PFSK-1 (cell line): ENCODE measurements around a stretch of chr12.

- RRBS: no CpG with 5 or more reads among the region's 15 CpGs
Observed at GRCh38 chr12:26230559-26231158, 35.3 kb downstream of the SSPN start.

- RRBS: no CpG with 5 or more reads among the region's 1 CpG
Observed at GRCh38 chr12:26473324-26473618, 277.9 kb downstream of the SSPN start.

DNA sequence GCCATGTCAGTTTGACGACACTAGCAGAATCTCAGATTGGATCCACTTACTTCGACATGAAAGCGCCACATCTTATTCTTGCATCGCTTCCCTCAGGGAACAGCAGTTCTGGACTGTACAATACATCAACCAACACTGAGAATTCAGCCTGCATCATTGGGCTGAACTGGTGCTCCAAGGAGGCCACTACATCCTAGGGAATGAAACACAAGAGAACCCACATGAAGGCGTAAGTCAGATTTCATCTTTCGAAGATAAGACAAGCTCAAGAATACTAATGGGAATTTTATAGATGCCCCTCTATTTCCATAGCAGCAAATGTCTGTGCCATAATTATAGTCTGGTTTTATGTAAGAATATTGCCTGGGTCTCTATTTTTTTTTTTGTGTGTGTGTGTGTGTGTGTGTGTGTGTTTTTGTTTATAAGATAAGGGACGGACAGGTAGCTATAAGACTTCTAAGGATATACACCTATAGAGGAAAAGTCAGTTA, 276.8 kb downstream of the ITPR2 start:
- RRBS: no CpG with 5 or more reads among the region's 7 CpGs

DNA sequence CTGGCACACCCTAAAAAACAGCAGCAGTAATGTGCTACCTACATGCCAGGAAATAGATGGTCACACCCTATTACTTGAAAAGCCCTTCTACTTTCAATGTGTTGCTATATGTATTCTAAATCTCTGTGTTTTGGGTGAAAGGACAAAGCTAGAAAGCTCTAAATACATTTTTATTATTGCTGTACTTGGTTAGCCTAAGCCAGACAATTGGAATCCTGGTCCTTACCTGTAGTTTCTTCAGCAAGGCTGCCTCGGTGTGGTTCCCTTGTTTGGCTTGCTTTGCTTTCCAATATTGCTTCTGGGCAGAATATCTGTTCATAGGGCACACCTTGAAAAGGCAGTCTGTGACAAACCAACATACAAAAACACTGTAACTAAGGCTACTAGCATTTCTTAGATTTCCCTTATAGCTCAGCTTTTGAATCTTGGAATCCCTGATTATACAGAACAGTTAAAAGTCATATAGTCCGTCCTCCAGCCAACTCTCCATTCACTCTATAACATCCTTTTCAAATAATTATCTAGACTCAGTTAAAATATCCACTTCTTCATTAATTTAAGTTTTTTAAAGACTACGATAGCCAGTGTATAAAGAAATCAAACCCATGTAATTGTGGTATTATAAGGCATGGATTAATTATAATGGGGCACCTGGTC, 107.4 kb downstream of the ITPR2 start:
- RRBS: no CpG with 5 or more reads among the region's 3 CpGs

DNA sequence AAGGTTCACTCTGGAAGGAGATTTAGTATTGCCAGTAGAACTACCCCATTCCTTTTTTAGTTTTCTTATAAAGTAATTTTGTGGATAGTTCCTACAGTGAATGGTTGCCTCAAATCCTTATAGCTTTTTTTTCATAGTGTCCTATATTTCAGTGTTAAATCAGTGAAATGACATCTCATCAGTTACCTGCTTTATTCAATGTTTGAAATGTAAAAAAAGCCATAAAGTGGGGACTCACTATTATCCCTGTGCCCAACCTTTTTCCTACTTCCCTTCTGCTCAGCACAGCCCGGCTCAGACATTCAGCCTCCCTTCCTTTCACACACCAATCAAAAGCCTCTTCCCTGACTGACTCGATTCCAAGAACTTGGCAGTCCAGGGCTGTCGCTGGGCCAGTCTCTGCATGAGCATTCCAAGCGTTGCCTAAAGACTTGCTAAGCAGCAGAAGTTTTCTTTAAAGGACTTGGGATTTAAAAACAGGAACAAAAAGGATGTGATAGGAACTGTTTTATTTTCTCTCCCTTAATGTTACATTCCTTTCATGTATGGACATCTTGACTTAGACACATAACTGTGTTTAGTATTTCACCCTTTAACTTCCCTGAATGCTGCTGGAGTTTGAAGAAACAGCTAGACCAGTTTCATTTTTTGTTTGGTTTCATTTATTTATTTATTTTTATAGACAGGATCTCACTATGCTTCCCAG, 22.7 kb downstream of the ITPR2 start:
- RRBS: no CpG with 5 or more reads among the region's 4 CpGs

DNA sequence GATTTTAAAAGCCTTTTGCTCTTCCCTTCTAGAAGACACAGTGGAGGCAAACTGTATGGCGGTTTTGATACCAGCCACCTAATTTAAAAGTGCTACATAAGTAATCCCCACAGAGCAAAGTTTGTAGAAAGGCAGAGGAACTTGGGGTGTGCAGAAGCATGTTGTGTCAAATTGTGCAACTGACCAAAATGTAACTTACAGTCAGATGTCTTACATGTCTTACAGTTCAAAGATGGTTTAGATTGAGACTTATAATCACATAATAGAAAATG, 1.1 kb upstream of the ITPR2 start:
- RRBS: no CpG with 5 or more reads among the region's 1 CpG

DNA sequence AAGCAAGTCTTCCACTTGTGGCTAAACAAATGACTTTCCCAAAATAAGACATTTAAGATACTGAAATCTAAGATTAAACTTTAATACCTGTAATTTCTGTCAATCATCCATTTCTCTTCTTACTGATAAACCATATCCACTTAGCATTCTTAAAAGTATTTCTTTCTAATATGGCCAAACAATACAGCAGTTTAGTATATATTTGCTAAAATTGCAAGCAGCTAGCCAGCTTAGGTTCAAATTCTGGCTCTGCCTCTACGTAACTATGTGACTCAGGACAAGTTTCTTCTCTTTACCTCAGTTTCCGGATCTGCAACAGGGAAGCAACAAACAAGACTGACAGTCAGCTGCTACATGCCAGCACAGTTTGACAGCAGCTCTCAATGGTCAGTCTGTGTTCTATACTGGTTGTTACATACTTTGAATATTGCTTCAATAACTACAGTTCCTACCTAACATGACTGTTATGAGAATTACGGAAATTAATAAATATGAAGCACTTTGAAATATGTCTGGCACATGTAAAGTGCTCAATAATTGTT, 1.9 kb downstream of the INTS13 start:
- RRBS: no CpG with 5 or more reads among the region's 3 CpGs

DNA sequence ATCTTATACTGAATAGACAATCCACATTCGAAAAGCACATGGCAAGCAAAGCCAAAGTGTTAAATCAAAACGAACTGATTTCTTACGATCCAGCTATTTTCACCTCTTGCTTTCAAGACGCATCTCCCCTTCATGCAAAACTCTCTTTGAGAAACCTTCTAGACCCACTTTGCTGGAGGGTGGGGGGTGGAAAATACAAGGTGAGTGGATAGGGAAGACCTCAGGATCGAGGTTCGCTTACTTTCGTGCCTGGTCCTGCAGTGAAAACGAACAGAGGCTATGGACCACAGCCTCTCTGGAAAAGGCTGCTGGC, 270 bp downstream of the INTS13 start:
- RRBS: no CpG with 5 or more reads among the region's 8 CpGs

- RRBS: no CpG with 5 or more reads among the region's 2 CpGs
Observed at GRCh38 chr12:26953484-26953929, 15.2 kb downstream of the FGFR1OP2 start.

GRCh38 chr12:27246748-27247025, 2.6 kb downstream of the STK38L start:
- RRBS: no CpG with 5 or more reads among the region's 4 CpGs

DNA sequence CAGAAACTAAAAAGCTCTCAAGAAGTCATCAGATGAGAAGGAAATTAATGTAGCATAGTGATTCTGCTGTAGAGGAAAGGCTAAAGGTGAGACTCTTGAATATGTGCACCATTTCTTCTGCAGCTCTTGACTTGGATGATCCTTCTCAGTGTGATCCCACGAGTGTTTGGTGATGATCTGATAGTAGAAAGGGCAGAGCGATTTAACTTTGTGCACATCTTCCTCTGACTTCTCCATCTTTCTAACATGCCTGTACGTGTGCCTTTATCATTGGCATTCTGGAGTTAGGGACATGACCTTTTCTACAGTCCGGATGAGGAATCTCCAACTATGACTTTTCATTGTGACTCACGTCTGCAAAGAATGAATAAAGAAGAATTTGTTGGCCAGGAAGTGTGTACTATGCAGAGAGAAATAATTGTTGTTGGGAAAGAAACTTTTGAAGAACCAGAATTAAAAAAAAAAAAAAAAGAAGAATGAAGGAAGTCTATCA, 25.1 kb downstream of the PPFIBP1 start:
- RRBS: no CpG with 5 or more reads among the region's 5 CpGs

DNA sequence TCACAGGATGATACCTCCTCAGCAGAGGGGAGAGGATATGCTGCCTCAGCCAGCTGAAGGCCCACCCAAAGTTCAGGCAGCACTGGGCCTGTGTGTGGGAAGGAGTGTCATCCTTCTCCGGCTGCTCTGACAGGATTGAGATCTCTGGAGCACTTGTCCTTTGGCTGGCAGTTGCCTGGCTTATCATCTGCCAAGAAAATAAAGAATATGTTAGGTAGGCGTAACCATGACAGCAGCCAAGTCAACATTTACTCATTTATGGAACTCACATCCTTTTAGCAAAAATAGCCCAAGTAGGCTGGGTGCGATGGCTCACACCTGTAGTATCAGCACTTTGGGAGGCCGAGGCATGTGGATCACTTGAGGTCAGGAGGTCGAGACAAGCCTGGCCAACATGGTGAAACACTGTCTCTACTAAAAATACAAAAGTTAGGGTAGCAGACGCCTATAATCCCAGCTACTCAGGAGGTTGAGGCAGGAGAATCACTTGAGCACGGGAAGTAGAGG, 68.6 kb downstream of the PPFIBP1 start:
- RRBS: no CpG with 5 or more reads among the region's 7 CpGs

- RRBS: no CpG with 5 or more reads among the region's 1 CpG
Observed at GRCh38 chr12:28185908-28186290, 4.4 kb upstream of the CCDC91 start.

DNA sequence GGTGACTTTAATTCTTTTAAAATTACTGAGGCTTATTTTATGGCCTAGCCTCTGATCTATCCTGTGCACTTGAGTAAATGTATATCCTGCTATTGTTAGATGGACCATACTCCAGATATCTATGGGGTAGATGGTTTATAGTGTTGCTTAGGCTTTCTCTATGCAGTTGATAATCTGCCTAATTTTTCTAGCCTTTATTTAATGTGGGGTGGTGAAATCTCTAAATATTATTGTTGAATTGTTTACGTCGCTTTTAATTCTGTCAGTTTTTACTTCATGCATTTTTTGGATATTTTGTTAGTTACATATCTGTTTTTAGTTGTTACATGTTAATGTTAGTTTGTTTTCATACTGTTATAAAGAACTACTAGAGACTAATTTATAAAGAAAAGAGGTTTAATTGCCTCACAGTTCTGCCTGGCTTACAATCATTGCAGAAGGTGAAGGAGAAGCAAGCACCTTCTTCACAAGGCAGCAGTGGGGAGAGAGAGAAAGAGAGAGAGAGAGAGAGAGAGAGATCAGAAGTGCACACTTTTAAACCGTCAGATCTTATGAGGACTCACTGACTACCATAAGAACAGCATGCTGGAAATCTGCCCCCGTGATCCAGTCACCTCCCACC, 178.2 kb downstream of the CCDC91 start:
- RRBS: no CpG with 5 or more reads among the region's 4 CpGs

DNA sequence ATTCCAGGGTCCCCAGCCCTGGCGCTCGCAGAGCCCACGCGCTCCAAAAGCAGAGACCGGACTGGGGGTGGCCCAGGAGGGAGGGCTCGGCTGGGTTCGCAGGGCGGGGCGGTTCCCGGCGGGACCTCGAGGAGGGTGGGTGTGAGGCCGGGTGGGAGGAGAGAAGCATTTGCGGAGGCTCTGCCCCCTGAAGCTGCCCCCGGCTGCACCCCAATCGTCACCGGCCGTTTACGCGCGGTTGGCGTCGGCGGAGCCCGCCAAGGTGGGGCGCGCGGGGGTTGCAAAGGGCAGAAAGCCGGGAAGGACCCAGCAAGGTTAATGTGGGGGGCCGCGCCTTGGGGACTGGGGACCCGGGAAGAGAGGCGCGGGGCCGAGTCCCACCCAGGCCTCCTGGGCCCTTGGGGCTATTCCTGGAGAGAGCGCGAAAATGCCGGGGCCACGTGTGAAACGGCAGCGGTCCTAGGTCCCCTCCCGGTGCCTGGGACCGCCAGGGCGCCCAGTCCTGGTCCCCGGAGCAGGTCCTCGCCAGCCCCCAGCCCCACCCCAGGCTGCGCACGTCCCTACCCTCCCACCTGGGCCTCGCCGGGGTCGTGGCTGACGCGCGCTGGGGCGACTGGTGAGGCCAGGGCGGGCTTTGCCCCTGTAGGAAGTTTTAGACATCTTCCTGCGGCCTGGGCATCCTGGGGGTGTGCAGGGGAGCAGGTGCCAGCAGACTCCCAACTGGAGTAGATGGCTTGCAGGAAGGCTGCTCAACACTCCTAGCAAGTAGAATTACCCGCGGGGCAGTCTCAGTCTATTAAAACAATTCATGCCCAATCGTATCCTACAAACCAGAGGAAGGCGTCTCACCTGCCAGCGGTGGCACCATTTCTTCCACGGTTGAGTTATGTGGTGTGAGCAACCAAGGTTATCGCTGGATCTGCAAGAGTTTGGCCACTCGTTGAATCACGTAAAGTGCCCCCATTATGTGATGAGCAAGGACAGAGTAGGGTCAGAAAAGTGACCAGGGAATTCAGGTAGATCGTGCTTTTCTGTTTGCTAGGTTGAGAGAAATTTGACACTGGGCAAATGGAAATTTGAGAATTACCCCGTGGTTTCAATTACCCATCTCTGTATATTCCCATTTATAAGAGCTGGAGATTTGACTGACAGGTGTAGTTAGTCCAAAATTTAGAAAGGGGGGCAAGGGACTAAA, 729 bp downstream of the FAR2 start:
- RRBS: 63% methylated on average over 43 of the region's 68 CpGs

- RRBS: no CpG with 5 or more reads among the region's 4 CpGs
Observed at GRCh38 chr12:29164675-29165300, 15.7 kb downstream of the FAR2 start.

DNA sequence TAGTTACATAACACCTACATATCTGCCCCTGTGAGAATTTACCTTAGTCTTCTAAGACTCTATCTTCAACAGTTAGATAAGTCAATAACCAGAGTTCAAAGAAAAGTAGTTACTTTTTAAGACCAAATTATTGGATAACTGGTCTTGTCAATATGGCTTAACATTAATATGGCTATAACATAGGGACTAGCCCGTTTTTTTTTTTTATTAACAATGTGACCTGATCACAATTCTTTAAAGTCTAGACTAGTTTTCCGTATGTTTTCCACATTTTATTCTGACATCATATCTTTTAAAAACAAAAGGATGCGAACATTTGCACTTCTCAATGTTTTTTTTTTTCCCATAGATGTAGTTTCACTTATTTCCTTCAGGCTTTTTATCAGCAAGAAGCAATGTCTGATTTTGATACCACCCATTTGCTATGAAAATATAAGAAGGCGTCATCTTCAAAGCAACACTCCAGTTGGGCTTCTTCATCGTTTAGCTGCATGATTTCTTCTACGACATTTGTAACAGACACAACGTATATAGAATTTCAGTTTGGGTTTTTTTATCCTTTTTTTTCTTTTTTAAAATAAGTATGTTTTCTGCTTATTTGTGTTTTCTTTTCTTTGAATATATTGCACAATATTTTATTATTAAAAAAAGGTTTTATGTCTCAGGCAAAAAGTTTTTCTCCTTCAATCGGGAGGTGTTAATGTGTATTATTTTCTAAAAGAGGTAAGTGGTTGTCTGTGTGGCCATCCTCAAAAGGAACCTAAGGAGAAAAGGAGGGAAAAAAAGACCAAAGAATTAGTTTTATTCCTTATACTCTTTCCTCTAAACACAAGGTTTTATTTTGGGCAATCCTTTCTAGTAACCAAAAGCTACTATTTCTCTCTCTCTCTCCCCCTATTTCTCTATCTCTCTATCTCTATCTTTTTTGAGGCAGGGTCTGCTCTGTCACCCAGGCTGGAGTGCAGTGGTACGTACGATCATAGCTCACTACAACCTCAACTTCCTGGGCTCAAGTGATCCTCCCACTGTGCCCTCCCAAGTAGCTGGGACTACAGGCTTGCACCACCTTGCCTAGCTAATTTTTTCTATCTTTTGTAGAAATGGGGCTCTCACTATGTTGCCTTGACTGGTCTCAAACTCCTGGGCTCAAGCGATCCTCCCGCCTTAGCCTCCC, 40.1 kb downstream of the ERGIC2 start:
- RRBS: no CpG with 5 or more reads among the region's 12 CpGs

- RRBS: 89% methylated on average over 5 of the region's 68 CpGs
Observed at GRCh38 chr12:29389082-29390007, 8.4 kb upstream of the ERGIC2 start.

- RRBS: under 1% methylated on average over 42 of the region's 108 CpGs
Observed at GRCh38 chr12:31324736-31325794, 885 bp downstream of the SINHCAF start.